Esophagus squamous epithelium (tissue), 4 donors: ENCODE results near the gene PTGER1.

GRCh38 chr19:13101195-13102136, 1.2 kb downstream of the LYL1 start:
- PRO-cap = no peak
- RAMPAGE, long total RNA, 4 experiments = no peak in any of the 4 experiments

DNA sequence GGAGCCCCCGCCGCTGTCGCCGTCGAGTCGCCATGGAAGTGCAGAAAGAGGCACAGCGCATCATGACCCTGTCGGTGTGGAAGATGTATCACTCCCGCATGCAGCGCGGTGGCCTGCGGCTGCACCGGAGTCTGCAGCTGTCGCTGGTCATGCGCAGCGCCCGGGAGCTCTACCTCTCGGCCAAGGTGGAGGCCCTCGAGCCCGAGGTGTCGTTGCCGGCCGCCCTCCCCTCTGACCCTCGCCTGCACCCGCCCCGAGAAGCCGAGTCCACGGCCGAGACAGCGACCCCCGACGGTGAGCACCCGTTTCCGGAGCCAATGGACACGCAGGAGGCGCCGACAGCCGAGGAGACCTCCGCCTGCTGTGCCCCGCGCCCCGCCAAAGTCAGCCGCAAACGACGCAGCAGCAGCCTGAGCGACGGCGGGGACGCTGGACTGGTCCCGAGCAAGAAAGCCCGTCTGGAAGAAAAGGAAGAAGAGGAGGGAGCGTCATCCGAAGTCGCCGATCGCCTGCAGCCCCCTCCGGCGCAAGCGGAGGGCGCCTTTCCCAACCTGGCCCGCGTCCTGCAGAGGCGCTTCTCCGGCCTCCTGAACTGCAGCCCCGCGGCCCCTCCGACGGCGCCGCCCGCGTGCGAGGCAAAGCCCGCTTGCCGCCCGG, 3.1 kb downstream of the IER2 start:
- PRO-cap = bidirectional peak, plus-strand start at position 568 of the sequence, minus-strand start at position 470 of the sequence
- RAMPAGE, long total RNA, 4 experiments = no peak in any of the 4 experiments

DNA sequence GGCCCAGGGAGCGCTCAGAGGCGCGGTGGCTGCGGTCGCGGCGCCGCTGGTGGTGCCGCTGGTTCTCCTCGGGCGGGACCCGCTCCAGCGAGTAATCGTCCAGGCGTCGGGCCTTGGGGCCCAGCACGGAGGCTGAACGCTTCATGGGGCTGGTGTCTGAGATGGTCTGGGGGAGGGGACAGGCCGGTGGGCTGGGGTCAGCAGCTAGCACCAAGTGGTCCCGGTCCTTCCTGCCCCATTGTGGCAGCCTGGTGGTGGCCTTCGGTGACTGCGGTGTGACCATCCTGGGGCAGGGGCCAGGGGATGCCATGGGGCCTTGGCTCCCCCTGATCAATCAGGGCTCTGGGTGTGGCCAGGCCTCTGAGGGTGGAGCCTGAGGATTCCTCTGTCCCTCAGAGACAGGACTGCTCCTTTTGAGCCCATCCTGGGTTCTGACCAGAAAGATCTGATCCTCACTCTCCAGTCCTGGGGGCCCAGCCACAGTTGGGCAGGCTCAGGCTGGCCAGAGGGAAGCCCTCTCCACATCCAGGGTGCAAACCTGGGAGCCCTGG, 59.2 kb downstream of the IER2 start:
- PRO-cap = no peak
- RAMPAGE, long total RNA, 4 experiments = no peak in any of the 4 experiments

DNA sequence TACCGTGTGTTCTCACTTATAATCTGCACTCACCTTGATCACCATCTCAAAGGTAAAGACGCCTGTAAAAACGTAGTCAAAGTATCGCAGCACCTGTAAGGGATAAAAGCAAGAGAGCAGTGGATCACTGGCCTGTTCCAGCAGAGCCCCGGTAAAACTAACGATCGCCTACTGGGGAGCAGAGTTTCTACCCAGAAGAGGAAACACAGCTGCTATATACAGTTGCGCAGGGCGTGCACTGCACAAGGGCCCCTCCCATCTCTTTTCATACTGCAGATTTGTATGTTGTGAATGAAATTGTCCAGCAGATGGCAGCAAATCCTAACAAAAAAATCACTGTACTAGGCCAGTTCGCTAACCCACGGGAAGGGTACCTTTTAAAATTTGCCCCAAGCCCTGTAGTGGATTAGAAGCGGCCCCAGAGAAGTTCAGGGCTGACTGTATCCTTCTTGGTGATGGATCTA, 126.9 kb downstream of the IER2 start:
- PRO-cap = no peak
- RAMPAGE, long total RNA, 4 experiments = no peak in any of the 4 experiments

DNA sequence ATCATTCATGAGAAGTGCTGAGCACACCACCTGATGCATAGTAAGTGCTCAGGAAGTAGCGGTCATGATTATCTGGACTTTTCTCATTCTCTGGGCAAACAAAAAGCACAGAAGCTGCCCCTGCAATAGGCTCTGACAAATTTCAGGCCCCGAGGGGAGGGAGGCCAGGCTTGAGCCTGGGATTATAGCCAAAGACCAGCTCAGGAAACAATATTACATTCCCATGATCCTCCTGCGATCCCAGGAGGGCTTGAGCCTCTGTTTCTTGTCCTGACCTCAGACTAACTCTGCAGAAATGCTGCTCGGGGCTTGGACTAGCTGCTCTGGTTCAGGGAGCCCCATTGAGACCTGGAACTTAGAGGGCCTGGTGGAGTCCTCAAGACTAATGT, 107.5 kb downstream of the CACNA1A start:
- PRO-cap = no peak
- RAMPAGE, long total RNA, 4 experiments = no peak in any of the 4 experiments

DNA sequence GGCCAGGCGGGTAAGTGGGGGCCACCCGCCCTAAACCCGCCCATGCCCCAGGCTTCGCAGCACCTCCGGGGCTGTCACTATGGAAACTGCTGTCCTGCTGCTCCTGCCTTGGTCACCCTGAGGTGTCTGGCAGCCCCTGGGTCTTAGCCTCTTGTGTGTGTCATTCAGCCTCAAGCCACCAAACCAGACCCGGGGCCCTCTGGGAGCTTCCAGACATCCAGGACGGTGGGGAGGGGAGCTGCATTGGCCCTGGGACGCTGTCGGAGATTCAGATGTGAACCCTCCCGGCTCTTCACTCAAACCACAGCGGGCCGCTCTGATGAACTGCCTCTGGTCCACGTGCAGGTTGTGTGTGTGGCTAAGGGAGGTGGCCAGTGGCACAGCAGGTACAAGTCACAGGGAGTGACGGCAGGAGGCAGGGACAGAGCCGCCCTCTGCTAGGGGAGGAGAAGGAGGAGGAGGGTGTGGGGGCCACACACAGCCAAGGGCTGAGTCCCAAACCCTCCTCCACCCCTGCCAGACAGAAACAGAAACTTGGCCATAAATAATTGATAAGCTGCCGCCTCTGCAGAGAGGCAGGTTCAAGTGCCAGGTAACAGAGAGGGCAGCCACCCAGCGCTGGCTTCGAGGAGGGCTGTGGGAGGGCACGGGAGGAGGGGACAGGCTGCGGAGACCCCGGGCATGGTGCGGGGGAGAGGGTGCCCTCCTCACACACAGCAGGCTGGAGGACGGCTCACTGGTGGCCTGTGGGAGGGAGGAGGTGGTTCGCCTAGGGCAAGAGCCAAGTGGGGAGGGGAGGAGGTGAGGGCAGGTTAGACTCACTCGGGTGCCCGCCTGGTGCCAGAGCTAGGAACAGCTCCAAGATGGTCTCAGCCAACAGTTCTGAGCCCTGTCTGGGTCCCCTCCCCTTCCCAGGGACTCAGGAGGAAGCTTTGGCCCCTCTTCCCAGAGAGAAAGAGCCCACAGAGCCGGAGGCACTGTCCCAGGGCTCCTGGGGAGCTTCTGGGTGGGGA, 8.1 kb downstream of the NANOS3 start:
- PRO-cap = bidirectional peak, plus-strand start at position 389 of the sequence, minus-strand start at position 326 of the sequence
- RAMPAGE, long total RNA, 4 experiments = no peak in any of the 4 experiments

DNA sequence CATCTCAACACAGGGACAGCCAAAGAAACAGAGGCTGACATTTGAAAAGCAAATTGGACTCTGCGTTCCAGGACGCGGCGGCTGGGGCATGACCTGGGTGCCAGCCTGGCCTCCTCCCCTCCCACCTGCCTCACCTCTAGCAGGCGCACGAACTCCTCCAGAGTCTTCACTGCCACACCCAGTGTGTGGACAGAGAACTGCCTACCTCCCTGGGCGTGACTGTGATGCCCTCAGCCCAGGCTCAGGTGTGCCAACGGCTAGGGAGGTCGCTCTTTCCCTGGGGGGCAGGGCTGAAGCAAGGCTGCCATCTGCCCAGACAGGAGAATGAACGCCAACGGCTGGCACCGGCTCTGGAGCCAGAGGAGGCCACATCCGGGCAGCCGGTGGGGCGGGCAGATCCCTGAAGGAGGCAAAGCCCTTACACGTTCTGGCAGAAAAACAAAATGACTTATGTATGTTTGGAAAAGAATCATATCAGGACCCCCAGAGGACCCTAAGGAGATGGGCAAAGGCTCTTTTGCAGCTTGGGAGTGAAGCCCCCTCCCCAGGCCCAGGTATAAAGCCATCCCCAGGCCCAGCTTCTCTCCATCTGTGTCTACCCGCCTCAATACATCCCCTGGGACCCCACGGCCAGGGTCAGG, 11.4 kb downstream of the NANOS3 start:
- PRO-cap = bidirectional peak, plus-strand start at position 238 of the sequence, minus-strand start at position 138 of the sequence
- RAMPAGE, long total RNA, 4 experiments = start-site peak on the minus strand in 2 of 4 experiments, centred at positions 200 to 254 of the sequence, 7 to 11 reads per replicate

- PRO-cap = no peak
- RAMPAGE, long total RNA, 4 experiments = no peak in any of the 4 experiments
These were observed 20.9 kb downstream of the RFX1 start for GRCh38 chr19:13985089-13985776.

DNA sequence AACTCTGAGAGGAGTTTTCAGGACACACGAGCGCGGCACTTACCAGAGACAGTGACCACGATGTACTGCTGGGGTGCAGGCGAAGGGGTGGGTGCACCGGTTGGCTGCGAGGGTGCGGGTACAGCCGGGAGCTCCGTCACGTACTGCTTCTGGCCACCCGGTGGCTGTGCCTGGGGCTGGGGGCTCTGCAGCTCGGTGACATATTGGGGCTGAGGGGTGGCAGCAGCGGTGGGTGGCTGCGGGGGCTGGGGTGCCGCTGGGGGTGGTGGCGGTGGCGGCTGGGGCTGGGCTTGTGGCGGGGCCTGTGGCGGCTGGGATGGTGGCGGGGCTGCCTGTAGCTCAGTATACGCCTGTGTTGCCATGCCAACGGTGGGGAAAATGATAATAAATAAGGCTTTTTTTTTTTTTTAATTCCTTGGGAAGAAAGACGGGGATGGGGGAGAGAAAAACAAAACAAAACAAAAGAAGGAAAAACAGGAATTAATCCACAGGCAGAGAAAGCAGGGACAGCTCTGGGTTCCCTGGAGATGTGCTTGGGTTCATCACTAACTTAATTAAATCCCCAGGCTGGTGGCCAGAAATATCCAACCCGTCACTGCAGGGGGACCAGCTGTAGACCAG, 12.5 kb downstream of the RFX1 start:
- PRO-cap = no peak
- RAMPAGE, long total RNA, 4 experiments = start-site peak on the minus strand in 1 of 4 experiments, centred at position 524 of the sequence, 13 reads per replicate

DNA sequence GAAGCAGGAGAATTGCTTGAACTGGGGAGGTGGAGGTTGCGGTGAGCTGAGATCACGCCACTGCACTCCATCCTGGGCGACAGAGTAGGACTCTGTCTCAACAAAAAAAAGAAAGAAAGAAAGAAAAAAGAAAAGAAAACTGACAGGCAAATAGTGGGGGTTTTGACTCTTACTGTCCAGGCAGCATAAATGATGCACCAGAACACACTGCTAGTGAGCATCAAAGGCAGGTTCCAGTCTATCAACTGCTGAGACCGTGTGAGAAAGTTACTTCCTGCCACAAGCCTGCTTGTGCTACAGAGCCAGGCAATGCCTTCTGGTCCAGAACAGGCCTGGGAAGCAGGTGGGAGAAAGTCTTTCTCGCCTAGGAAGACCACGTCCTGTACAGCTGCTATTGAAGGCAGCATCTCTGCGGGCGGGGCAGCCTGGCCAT, 3.7 kb downstream of the RFX1 start:
- PRO-cap = no peak
- RAMPAGE, long total RNA, 4 experiments = no peak in any of the 4 experiments

GRCh38 chr19:14149148-14150208, 13.1 kb upstream of the ASF1B start:
- PRO-cap = no peak
- RAMPAGE, long total RNA, 4 experiments = no peak in any of the 4 experiments

- PRO-cap = unidirectional peak, plus-strand start at chr19:14167680; bidirectional peak, plus-strand start at chr19:14167990, minus-strand start at chr19:14167892
- RAMPAGE, long total RNA, 4 experiments = no peak in any of the 4 experiments
These were observed 31.2 kb upstream of the ASF1B start for GRCh38 chr19:14167437-14168225.

- PRO-cap = no peak
- RAMPAGE, long total RNA, 4 experiments = no peak in any of the 4 experiments
These were observed 13.1 kb upstream of the ADGRE5 start for GRCh38 chr19:14368075-14368642.

GRCh38 chr19:14375134-14376274, 5.7 kb upstream of the ADGRE5 start:
- PRO-cap = bidirectional peak, plus-strand start at chr19:14375323, minus-strand start at chr19:14375187; unidirectional peak, minus-strand start at chr19:14375730
- RAMPAGE, long total RNA, 4 experiments = no peak in any of the 4 experiments

GRCh38 chr19:14396252-14396657, 15.0 kb downstream of the ADGRE5 start:
- PRO-cap = no peak
- RAMPAGE, long total RNA, 4 experiments = no peak in any of the 4 experiments

- PRO-cap = no peak
- RAMPAGE, long total RNA, 4 experiments = no peak in any of the 4 experiments
These were observed 17.9 kb downstream of the DDX39A start for GRCh38 chr19:14400747-14402204.

- PRO-cap = no peak
- RAMPAGE, long total RNA, 4 experiments = no peak in any of the 4 experiments
These were observed at the start of gene PTGER1 for GRCh38 chr19:14475245-14476347. TSS of gene PTGER1 (minus strand) at chr19:14475354.

GRCh38 chr19:14494556-14495693, 1.0 kb downstream of the GIPC1 start:
- PRO-cap = bidirectional peak, plus-strand start at chr19:14495092, minus-strand start at chr19:14495026; unidirectional peak, plus-strand start at chr19:14495541
- RAMPAGE, long total RNA, 4 experiments = no peak in any of the 4 experiments

DNA sequence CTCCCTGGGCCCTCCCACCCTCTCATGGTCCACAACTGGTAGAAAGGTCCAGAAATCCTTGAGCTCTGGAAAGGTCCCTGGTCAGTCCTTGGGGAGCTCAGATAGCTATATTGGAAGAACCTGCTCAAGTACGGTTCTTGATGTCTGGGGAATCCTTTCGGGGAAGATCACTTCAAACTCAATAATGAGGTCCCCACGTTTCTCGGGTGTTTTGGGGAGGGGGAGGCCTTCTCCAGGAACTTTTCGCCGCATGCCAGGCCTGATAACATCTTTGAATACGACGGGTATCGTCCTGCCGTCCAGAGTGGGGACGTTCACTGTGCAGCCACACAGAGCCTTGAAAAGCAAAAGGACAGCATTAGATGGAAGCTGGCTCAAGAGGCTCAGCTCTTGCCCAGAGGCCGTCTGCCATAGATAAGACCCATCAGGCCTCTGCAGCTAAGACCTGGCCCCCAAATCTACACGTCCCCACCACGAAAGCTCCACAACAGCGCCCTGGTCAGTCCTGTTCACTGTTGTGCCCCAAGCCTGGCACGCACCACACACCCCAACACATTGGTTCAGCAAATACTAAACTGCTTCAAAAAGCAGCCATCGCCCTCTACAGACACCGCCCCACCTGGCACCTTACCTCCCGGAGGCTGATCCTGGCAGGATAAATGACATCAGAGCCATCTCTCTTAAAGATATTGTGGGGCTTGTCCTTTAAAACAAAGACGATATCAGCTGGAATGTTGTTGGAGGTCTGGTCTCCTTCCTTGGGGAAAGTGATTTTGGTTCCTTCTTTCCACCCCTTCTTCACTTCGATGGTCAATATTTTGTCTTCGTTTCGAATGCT, 2.1 kb downstream of the DNAJB1 start:
- PRO-cap = unidirectional peak, minus-strand start at position 621 of the sequence
- RAMPAGE, long total RNA, 4 experiments = no peak in any of the 4 experiments

DNA sequence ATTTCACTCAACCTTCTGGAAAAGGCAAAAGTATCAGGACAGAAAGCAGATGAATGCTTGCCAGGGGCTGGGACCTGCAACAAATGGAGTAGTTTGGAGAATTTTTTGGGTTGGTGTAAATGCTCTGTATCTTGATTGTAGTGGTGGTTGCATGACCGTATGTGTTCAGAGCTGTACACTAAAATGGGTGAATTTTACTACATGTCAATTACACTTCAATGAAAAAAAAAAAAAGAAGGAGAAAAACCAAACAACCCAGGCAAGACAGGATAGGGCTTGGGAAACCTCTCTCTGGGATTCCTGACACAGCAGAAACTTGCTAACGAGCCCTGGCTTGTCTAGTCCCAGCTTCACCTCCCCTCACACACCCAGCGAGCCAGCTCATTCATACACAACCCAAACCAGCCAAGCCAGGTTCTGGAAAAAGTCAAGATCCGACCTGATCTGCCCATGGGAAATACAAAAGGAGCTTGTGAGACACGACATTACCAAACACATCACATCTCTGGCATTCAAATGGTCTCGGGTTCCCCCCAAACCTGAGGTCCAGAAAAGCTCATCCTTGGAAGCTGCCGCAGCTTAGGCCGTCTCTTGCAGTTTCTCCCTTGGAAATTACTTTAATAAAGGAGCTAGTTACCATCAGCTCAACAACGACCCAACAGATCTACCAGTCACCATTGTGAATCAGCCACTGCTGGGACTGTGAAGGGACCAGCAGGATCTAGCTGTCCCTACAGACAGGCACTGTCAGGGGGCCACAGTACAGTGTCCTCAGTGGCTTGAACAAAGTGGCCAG, 3.6 kb upstream of the TECR start:
- PRO-cap = bidirectional peak, plus-strand start at position 462 of the sequence, minus-strand start at position 185 of the sequence
- RAMPAGE, long total RNA, 4 experiments = no peak in any of the 4 experiments